Ascending aorta (tissue), 1 donor: ENCODE data around the genes SUMO4 and IYD.

DNA sequence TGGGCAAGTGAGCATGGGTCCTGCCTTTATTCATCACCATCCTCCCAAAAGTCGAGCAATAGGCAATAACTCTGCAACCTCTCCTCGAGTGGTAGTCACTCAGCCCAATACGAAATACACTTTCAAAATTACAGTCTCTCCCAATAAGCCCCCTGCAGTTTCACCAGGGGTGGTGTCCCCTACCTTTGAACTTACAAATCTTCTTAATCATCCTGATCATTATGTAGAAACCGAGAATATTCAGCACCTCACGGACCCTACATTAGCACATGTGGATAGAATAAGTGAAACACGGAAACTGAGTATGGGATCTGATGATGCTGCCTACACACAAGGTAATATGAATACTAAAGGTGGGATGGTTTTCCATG is 20.9 kb upstream of the SUMO4 start:
- PRO-cap = no peak

GRCh38 chr6:149400162-149400629 is at the start of gene SUMO4:
Gene SUMO4 (plus strand): TSS chr6:149400262.
- PRO-cap = no peak

- PRO-cap = no peak
These were observed 16.0 kb downstream of the SUMO4 start for GRCh38 chr6:149415972-149416484.

DNA sequence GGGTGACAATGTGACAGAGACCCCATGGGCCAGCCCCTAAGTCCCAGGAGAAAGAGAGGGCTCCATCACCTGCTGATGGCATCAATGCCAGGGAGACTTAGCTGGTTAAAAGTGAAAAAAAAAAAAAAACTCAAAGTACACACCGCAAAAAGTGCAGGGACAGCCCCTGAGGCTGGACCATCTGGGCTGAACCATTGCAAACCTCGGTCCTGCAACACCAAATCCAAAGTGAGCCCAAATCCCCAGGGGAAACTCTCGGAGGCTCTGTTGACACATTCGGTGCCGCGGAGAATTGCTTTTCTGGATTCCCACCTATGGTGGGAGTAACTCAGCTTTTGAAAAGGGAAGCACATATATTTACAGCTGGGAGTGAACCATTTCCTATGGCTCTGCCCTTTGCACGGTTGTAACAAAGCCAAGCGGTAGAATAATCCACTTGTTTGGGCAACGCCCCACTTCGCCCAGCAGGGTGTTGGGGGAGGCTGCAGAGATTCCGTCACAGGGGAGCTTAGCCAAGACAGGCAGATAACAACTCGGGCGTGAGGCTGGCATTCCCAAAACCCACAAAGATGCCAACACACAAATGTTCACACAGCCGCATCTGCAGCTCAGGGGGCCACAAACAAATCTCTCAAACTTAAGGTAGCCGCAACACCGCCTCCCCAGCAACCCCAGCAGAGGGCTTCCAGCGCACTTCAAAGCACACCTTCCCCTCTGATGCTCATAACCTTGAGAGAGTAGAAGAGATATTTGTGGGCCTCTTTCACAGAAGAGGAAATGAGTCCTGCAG is 11.6 kb downstream of the ZC3H12D start:
- PRO-cap = no peak

DNA sequence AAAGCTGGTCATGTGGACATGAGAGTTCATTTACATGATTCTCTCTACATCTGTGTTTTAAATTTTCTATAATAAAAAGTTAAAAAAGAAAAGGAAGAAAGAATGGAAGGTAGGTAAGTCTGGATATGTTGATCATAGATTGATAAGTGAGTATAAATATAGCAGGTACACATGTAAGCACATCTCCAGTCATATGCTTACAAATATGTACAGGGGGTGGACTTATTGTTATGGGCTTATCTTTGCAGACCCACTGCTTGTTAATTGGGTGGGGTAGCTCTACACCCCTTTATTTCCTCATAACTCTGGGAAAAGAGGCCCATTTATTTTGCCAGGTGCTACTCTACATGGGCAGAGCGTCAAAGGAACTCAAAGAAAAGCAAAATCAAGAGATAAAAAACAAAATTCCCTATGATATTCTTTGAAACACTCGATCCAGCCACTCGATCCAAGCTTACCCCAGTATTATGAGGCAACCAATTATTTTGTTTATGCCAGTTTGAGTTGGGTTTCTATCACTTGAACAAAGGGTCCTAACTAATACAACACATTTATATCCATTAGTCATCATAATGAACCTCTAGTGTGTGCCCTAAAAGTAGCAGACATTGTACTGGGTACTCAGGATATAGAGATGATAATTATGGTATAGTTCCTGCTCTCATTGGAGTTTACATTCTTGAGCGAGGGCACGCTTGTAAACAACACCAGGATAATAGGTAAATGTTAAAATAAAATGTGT is 1.8 kb downstream of the PPIL4 start:
- PRO-cap = no peak

DNA sequence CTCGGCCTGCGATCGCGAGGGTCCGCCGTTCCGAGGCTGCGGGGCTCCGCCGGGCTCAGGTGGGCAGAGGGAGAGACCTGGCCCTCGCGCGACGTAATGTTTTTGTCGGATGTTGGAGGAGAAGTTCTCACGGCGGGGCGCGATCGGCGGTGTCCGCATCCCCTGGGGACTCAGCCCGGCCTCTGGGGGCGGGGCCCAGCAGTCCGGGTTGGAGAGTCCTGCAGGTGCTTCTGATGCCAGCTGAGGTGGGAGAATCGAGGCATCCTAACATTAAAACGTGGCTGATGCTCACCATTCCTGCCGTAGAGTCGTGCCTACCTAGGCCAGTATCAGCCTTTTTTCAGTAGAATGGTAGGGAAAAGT is 767 bp downstream of the GINM1 start:
- PRO-cap = no peak

- PRO-cap = no peak
These were observed 10.5 kb upstream of the LATS1 start for GRCh38 chr6:149728062-149729152.

DNA sequence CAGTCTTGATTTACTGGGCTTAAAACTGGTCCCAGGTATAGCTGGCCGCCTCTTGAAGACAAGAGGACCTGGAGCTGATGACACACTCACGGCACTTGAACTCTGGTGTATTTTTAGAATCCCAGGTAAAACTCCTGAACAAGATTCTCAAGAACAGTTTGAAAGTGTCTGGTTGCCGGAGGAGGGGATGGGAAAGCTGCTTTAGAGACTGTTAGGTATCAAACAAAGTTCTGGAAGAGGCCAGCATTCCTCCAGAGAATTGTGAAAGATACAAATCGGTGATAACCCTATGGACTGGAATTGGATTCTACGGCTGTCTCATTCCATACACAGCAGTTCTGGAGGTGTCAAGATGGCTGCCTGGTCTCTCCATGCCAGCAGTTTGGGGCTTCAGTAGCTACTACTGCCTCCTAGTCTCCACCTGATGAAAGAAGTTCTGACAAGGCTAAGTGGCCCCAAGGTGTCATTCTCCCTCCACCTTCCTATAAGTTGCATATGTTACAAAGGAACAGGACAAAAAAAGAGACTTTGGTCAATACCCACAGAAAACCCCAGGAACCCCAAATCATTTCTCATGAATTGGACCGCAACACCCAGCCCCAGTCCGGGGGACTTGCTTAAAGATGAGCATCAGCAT is 40.5 kb downstream of the LRP11 start:
- PRO-cap = no peak

- PRO-cap = no peak
These were observed 1.3 kb downstream of the ULBP1 start for GRCh38 chr6:149964837-149965709.

- PRO-cap = no peak
These were observed 48.7 kb downstream of the PPP1R14C start for GRCh38 chr6:150191400-150192130.

GRCh38 chr6:150368433-150369163 is at the start of gene IYD:
Gene IYD (plus strand): TSS chr6:150369012.
- PRO-cap = no peak

DNA sequence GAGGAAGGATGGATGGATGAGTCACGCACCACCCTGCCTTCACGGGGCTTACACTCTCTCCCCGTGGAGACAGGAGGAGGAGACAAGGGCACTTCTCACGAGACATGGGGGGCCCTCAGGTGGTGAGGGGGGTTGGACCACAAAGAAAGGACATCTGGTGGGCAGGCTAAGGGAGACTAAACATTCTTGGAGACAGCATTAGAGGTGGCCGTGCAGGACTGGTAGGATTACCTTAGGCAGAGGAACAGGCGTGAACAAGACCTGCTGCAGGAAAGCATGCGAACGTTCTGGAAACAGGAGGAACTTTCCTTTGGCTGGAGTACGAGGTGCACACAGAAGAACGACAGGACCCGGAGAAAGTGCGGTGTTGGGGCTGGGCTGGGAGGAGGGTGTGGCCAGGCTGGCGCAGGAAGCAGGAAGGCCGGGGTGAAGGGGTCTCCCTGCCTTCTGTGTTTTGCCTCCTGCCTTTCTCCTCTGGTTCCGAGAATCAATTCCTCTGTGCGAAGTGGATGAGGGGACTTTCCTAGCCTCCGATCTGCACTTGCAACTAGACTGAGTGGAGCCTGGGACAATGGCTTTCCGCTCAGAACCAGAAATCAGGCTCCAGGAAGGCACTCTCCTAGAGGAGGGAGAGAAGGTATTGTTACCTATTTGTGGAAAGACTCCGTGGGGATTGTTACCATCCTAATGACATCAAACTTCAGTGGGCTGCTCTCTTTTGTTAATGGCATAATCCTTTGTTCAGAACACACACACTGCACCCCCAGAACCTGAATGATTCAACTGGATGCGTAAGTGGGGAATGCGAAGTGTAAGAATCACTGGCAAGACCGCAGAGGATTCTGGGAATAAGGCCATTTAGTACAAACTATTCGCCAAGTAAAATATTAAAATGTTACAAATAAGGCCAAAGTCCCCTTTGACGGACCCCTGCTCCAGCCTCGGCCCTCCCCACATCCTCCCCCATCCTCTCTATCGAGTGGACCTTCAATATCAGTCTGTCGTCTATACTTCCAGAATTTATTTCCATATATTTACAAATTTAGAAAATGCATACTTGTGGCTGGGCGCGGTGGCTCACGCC is 22.9 kb upstream of the PLEKHG1 start:
- PRO-cap = no peak

DNA sequence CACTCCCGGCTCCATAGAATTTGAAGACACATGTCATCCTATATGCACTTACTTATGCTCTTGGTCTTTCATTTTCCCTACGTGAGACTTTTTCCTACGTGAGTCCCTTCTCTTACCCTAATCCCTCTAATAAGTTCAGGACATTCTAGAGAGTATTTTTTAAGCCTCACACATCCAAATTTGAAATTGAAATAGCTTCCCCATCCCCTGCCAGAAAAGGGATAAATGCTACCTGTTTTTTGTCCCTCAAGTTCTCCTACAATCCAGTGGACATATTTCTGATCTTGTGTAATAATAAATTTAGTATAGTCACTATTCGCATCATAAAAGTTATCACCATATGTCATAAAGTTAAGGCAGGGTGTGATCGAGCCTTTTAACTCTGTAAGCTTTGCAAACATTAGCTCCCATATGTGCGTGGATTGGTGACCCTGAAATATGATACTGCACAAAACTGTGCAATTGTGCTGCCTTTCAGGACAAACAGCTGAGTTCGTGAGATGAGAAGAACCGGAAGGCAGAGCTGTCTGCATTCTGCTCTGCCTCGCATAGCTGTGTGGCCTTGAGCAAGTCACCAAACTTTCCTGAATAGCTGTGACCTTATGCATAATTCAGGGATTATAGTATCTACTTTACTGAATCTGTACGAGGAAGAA is 3.4 kb upstream of the PLEKHG1 start:
- PRO-cap = no peak

GRCh38 chr6:150636023-150636477 is 36.4 kb downstream of the PLEKHG1 start:
- PRO-cap = no peak

- PRO-cap = no peak
These were observed 85.0 kb downstream of the PLEKHG1 start for GRCh38 chr6:150684243-150685472.

DNA sequence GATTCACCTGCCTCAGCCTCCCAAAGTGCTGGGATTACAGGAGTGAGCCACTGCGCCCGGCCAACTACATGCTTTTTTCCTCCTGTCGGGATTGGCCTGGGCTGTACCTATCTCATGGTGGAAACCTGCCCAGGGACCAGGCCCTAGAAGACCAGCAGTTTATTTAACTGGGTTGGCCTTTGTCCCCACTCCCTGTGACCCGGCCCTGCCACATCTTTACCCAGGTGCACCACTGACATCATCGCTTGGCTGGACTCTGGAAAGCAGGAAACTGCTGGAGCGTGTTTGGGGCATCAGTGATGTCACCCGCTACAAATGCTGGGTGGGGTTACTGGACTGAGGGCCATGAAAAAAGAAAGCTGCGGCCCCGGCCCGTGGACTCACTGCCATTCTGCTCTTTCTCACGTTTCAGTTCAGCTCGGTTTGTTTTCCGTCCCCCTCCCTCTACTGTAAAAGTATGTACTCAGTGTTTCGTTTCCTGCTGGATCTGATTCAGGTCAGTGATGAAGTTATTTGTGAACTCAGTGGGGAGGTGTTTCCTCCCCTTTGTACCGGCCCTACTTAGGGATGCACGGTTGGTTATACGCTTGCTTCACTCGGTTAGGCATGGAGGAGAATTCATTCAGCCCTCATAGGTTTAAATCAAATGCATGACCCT is 179.2 kb downstream of the MTHFD1L start:
- PRO-cap = no peak

GRCh38 chr6:151060078-151060832 is 179.5 kb upstream of the AKAP12 start:
- PRO-cap = no peak

- PRO-cap = no peak
These were observed 38.1 kb downstream of the ZBTB2 start for GRCh38 chr6:151352995-151353907.

DNA sequence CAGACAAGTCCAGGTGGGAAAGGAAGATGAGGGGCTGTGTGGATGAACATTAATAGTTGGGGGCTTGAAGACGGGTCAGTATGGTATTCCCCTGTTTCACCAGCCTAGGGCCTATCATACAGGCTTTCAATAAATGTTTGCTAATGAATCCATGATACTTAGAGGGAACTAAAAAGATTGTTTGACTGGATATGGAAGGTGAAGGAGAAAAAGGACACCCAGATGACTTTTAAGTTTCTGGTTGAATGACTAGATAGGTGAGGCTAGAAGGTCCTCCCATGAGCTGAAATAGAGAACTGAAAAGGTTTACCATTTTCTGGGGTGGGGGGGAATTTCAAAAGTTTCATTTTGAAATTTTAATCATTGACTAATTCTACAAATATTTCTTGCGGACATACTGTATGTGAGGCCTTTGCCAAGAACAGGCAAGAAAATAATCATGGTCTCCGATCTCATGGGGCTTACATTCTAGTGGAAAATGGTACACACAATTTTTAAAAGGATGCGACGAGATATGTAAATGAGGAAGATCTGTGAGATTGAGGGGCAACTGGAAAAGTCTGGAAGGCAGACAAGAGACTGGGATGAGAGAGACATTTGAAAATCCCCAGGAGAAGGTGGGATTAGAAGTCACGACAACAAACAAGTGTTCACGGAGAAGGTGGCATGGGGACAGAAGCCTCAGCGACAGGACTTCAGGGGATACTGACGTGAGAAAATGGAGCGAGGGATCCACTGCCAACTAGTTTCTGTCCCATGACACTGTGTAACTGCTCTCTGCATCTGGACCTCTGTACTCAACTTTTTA is 18.0 kb upstream of the ZBTB2 start:
- PRO-cap = no peak

DNA sequence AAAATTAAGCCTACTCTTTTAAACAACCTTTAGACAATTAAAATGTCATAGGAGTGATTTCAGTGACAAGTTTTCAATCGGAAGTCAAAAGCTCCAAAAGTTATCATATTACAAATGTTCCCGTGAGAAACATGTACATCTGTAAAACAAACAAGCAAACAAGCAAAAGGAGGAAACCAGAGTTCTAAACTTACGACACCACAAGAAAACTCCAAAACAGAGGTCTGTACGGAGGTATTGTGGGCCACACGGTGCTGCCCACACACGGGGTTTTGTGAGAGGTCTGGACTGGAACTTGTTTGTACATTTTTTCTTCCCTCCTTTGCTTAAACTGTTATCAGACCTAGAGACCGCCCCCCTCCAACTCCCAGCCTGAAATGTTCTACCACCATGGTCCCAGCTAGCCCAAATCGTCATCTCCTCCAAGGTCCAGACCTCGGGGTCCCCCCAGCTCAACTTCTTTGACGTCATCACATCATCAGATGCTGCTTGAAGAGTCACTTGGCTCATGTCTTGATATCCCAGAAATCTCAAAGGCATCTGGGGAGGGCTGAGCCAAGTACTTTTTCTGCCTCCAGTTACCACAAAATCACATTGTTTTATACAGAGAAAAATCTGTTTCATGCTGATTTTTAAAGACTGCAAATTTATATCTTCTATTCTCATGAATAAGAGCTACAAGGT is 2.9 kb upstream of the CCDC170 start:
- PRO-cap = no peak